Frontal cortex (tissue), 2 donors: ENCODE data around the genes PDE6B and MYL5.

GRCh38 chr4:442067-442935 is 56.7 kb downstream of the ZNF721 start:
- RAMPAGE, long total RNA: no peak

DNA sequence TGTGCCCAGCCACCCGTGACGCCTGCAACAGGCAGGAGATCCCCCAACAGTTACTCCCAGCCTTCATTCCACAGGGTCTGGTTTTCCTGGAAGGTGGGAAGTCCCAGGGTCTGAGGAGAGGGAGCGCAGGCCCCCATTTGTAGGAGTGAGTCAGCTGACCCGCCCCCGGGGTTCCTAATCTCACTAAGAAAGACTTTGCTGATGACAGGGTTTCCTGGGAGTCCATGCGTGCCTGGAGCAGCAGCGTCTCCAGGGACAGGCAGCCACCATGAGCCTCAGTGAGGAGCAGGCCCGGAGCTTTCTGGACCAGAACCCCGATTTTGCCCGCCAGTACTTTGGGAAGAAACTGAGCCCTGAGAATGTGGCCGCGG is at the start of gene PDE6B:
TSS of gene PDE6B (plus strand) at position 215 of the 371 bp plus-strand sequence.
- RAMPAGE, long total RNA: no peak

- RAMPAGE, long total RNA: no peak
These were observed 8.1 kb downstream of the ATP5ME start for GRCh38 chr4:666021-666242.

GRCh38 chr4:674437-674793 is at the start of gene MYL5:
Gene MYL5 (plus strand): TSS chr4:674542.
- RAMPAGE, long total RNA: no peak

DNA sequence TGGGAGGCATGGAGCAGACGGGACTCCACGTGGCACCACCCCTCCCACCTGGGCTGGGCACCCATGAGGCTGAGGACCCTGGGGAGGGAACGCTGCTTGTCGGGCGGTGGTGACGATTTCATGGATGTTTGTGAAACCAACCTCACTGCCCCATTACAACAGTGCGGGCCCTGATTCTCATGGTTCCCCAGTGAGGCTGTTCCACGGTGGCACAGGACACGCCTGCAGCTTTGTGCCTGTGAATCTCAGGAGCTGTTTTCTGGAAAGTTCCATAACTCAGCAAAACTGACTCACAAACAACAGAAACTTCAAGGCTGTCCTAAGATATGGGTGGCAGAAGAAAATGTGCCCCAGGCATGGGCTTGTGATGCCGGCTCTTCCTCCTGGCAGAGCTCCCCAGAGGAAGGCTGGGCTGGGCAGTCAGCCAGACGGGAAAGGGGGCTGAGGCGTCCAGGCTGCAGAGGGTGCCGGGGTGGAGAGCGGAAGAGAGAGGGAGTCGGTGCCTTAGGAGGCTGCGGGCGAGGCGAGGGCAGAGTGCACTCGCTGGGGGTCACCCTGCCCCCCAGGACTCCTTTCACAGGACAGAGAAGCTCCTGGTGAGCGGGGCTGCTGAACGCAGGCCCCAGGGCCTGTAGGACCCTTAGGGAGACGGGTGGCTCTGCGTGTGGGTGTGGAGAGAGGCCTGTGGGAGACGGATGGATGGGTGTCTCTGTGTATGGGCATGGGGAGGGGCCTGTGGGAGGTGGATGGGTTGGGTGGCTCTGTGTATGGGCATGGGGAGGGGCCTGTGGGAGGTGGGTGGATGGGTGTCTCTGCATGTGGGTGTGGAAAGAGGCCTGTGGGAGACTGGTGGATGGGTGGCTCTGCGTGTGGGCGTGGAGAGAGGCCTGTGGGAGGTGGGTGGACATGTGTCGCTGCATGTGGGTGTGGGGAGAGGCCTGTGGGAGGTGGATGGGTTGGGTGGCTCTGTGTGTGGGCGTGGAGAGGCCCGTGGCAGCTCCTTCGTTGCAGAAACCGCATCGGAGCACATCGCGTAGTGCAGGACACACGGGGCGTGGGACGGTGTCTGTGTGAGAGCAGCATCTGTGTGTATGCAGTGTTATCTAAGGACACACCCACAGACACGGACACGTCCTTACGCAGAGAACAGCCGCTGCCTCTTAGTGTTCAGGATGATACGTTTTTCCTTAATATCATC is 15.8 kb downstream of the PCGF3 start:
- RAMPAGE, long total RNA: no peak

- RAMPAGE, long total RNA: no peak
These were observed 57.0 kb downstream of the PCGF3 start for GRCh38 chr4:762366-763285.

DNA sequence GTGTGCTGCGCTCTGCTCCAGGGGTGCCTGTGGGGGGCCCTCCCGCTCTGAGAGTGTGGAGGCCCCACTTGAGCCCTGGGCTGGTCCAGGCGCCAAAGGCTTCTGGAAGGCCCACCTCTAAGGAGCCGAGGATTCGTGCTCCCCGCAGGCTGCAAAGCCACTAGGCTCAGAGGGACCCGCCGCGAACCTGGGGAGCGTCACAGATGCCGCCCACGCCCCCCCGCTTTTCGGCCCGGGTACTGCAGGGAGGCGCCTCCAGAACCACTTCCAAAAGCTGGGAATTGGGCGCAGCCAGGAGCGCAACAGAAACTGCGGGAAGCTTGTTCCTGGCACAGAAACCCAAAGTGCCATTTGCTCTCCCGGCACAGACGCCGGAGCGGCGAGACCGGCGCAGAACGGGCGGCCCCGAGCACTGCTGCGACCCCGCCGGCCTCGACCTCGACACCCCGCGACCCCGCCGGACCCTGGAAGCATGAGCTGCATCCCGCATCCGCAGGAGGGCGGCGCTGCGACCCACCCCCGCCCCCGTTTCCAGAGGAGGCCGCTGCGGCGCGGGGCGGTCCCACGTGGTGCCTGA is 30.9 kb downstream of the CPLX1 start:
- RAMPAGE, long total RNA: no peak

- RAMPAGE, long total RNA: no peak
These were observed 21.0 kb downstream of the CPLX1 start for GRCh38 chr4:804609-805578.

- RAMPAGE, long total RNA: no peak
These were observed 23.3 kb upstream of the CPLX1 start for GRCh38 chr4:849042-849775.

- RAMPAGE, long total RNA: no peak
These were observed 39.0 kb upstream of the CPLX1 start for GRCh38 chr4:864953-865309.

DNA sequence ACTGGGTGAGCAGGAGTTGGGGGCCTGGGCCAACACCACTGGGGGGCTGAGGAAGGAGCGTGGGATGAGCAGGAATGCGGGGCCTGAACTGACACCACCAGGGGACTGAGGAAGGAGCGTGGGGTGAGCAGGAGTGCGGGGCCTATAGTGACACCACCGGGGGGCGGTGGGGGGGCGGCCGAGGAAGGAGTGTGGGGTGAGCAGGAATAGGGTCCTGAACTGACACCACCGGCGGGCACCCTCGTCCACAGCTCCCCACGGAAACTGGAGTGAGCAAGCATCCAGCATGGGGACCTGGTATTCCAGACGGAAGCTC is 28.6 kb downstream of the GAK start:
- RAMPAGE, long total RNA: no peak

GRCh38 chr4:924861-925487 is 7.1 kb downstream of the GAK start:
- RAMPAGE, long total RNA: no peak

- RAMPAGE, long total RNA: no peak
These were observed 11.8 kb downstream of the DGKQ start for GRCh38 chr4:961540-962096.

DNA sequence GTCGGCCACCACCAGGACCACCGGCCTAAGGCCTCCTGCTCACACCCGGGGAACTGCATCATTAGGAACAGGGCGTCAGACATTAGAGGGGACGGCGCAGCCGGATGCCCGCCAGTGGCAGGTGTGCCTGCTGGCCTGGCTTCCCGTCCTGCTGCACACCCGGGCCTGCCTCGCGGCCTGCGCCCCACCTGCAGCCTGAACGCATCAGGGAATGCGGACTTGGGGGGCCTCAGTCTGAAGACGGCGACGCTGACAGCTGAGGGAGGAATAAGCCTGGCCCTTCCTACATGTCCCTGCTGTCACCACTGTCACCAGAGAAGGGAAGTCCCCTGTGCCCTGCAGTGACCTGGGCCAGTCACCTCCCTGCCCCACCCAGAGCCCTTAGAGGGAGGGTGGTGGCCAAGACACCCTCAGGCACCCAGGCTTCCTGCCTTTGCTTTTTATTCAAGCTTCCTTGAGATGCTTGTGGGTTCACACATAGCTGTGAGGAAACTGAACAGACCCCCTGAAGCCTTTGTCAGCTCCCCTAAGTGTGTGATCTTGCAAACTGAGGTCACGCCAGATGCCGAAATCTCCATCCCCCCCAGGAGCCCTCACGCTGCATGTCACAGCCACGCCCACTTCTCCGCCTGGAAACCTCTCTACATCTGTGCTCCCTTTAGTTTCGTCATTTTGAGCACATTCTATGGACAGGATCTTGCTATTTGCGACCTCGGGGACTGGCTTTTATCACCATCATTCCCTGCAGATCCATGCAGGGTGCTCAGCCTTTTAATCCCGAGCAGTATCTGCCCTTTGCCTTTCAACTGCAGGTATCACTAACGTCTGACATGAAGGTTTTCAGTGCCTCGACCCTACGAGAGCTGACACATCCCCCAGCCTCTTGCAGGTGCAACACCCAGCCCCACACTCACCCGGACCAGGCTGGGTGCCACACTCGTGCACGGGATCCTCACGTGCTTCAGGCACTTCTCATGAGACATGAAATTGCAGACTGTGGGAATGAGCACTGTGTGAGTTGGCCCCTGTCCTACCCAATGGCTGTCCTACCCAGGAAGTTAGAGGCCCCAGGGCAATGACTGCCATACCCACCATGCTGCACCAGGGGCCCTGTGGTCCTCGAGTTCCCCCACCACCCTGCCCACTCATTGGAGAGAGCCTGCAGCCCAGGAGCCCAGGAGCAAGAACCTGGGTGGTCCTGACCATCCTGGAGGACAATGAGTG is 2.9 kb downstream of the DGKQ start:
- RAMPAGE, long total RNA: no peak

DNA sequence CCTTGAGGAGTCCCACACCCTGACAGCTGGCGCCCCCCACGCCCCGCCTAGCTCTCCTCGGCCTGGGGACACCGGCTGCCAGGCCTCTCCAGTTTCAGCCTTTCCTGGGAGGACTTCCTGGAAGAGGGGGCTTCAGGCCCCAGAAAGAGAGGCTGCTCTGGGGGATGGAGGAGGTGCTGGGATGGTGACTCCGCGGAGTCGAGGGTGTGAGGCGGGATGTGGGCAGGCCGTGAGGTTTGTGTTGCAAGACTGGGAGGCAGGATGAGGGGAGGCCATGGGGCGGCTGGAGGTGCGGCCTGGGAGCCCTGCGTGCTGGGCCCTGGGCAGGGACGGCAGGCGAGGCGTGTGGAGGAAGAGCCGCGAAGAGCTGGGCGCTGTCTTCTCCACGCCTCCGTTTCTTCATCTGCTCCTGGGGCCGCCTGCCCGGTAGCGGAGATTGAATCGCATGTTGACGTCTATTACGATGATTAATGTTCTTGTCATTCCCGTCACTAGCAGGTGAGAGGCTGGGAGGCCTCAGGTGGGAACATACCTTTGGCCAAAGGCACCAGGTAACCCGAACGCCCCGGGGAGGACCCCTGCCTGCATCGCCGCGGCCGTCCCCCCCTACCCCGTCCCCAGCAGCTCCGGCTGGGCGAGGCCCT is 875 bp upstream of the FGFRL1 start:
- RAMPAGE, long total RNA: no peak

GRCh38 chr4:1021554-1022205 is 10.3 kb downstream of the FGFRL1 start:
- RAMPAGE, long total RNA: no peak

- RAMPAGE, long total RNA: no peak
These were observed 30.9 kb downstream of the RNF212 start for GRCh38 chr4:1082154-1083156.

DNA sequence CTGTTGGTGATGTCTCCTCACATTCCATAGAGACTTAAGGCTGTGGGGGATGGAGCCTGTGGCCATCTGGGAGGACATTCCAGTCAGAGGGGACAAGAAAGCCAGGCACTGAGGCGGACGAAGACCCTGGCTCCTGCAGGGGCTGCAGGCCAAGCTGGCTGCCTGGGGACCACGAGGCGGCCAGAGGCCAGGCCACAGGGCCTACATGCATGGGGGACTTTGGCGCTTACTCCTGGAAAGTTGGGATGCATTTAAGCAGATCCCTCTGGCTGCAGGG is 7.6 kb downstream of the RNF212 start:
- RAMPAGE, long total RNA: no peak

DNA sequence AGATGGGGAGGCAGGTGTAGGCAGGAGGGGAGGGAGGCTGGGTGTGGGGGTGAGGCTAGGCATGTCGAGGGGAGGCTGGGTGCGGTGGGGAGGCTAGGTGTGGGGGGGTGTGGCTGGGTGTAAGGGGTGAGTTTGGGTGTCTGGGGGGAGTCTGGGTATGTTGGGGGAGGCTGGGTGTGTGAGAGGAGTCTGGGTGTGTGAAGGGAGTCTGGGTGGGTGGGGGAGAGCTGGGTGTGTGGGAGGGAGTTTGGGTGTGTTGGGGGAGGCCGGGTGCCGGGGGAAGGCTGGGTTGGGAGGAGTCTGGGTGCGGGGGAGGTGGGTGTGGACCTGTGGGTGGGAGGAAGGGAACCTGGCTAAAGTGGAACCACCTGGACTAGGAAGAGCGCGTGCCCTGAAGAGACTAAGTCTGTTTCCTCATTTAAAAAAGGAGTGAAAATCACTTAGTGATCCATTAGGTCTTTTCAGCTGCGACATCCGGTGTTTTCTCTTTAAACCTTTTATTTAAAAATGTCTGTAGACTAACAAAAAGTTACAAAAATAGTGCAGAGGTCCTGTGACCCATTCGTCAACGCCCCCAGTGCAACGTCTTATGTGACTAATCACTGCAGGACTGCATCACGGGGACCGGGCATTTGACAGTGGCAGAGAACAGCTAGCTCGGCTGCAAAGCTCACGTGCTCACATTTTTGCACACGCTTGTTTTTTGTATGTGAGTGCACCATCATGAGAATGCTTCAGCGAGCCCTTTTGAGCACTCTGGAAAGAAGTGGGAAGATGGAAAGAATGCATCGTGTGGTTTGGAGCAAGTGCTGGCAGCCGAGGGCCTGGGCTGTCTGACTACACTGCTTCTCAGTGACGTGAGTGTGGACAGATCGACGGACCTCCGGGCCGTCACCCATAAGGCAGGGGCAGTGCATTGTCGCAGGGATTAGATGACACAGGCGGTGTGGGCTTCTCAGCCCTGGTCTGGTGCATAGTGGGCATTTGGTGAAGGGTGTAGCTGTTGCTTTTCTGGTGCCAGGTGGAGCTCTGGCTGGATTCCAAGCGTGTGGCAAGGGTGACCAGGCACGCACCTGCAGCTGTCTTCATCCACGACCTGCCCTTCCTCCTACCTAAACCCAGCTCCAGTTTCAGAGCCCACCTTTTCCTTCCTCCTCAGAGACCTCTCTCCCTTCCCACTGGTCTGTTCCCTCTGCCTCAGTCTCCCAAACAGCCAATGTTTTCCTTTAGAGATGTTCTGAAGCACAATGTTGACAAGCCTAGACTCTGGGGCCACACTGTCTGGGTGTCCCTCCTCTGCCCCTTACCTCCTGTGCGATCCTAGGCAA is 17.9 kb downstream of the SPON2 start:
- RAMPAGE, long total RNA: no peak

GRCh38 chr4:1213340-1213709 is 35.6 kb downstream of the CTBP1 start:
- RAMPAGE, long total RNA: no peak